ENCODE results near the genes REEP6 and ATP8B3.

DNA sequence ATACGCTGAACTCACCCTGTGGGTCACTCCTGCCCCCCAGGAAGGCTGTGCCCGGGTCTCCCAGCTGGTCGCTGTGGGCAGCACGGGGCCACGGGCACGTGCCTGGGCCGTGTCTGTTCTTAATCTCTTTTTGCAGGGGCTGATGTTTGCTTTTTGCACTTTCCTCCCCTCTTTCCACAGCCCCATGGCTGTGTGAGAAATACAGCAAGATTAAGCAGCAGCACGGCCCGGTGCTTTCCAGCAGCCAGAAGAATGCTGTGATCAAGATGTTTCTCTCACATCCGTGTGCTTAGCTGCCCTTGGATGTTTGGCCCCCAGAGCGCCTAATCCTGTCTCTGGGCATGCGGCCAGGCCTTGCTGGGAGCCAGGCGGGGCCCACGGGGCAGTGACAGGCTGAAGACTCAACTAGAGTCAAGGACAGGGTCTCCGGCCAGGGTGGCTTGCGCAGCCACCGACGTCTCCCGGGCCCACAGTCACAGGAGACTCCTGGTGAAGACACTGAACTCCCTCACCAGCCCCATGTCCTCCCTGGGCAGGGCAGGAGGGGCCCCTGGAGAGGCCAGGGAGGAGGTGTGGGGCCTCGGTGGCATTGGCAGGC lies 10.3 kb upstream of the NDUFS7 start:
- RRBS, result no CpG with 5 or more reads among the region's 20 CpGs

GRCh38 chr19:1387653-1388347 lies 4.1 kb downstream of the NDUFS7 start:
- RRBS, result 83% methylated on average over 3 of the region's 31 CpGs

- RRBS, result 89% methylated on average over 2 of the region's 4 CpGs
These were observed 13.8 kb upstream of the RPS15 start for GRCh38 chr19:1424465-1424631.

DNA sequence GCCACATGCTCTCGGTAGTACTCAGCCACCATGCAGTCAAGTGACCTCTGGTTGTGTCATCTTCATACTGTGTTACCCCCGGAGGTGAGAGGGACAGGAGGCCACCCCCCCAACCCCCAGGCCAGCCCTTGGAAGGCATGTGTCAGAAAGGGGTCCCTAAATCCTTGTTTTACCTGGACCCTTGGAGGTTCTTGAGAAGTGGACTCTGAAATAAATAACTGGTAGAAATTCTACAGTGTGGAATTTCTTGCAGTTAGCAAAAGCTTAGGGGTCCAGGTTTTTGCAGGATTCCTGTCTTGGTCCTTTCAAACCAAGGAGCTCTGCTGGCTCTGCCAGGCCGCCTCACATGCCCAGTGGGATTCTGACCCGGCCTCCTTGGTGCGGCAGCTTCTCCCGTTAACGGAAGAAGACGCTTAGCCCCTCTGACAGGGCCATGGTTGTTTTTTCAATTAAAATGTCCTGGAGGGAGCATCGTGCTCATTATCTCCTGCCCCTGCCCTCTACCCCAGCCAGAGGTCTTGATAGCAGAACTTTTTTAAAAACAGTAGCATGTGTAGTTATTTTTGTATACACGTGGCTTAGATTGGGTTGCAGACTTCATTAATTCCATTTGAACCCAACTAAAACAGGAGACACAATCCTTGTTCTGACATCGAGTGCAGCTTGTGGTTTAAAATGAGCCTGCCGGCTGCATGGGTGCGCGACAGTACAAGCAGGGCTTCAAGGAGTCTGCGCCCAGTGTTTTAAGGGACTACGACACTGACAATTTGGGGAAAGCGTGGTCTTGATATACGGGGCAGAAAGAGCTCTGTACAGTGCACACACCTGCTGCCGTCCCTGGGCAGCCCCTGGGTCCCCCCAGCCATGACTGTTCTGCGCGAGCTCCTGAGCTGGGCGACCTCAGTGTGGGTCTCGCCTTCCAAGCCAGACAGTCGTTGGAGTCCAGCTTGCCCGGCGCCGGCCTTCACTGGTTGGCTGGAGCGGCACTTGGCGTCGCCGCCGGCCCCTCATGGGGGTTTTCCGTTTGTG lies 11.4 kb upstream of the RPS15 start:
- RRBS, result 83% methylated on average over 1 of the region's 33 CpGs

DNA sequence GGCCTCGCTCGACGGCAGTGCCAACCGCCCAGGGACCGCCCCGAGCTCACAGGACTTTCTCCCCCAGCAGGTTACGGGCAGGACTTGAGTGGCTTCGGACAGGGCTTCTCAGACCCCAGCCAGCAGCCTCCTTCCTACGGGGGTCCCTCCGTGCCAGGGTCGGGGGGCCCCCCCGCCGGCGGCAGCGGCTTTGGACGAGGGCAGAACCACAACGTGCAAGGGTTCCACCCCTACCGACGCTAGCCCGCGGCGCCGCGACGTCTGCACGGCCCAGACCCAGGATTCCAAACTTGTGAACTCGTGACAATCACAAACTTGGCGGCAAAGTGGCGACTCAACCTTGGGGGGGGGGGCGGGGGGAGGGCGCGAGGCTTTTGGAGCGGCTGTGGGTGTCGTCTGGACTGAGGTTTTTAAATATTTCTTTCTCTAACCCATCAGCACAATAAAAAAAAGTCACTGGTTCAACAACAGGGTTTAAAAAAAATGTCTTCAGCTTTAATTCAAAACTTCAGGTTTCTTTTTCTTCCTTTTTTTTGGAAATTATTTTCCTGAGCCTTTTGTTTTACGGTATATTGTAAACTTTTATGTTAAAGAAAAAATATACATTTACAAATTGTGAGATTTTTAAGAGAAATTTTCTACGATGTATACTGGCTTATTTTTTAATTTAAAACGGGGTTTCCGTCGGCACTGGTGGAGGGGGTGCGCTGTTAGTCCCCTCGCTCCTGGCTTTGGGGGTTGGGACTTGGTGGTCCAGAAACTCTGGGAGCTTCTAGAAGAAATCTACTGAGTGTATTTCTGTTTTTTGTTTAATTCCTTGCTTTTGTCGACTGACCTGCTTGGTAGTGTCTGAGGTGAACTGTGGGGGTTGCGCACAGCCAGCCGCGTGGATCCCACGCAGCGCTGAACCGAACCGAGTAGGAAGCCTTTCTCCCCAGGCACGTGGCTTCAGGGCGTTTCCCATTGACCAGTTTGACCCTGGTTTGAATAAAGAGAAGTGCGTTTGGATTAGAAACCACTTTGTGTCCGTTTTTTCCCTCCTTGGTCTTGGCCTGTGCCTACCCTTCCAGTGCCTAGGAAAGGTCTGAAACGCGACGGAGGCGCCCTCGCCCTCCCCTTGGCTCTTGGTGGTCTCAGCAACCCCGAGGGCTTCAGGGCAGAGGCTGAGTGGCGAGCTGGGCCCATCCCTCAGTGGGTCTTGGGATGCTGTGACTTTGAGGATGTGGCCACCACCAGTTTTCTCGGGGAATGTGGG lies 3.1 kb upstream of the RPS15 start:
- RRBS, result no CpG with 5 or more reads among the region's 61 CpGs

DNA sequence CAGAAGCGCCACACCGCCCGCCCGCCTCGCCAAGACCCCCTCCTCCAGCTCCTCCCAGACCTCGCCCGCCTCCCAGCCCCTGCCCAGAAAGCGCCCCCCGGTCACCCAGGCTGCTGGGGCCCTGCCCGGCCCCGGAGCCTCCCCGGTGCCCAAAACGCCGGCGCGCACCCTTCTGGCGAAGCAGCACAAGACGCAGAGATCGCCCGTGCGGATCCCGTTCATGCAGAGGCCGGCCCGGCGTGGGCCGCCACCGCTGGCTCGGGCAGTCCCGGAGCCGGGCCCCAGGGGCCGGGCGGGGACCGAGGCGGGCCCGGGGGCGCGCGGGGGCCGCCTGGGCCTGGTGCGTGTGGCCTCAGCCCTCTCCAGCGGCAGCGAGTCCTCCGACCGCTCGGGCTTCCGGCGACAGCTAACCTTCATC lies 10.1 kb downstream of the C19orf25 start:
- RRBS, result 9% methylated on average over 17 of the region's 47 CpGs

- RRBS, result 38% methylated on average over 37 of the region's 107 CpGs
These were observed at the start of gene REEP6 for GRCh38 chr19:1490888-1492093. REEP6 (plus strand) TSS chr19:1491181.

GRCh38 chr19:1554620-1555563 lies 13.2 kb downstream of the MEX3D start:
- RRBS, result 92% methylated on average over 5 of the region's 48 CpGs

DNA sequence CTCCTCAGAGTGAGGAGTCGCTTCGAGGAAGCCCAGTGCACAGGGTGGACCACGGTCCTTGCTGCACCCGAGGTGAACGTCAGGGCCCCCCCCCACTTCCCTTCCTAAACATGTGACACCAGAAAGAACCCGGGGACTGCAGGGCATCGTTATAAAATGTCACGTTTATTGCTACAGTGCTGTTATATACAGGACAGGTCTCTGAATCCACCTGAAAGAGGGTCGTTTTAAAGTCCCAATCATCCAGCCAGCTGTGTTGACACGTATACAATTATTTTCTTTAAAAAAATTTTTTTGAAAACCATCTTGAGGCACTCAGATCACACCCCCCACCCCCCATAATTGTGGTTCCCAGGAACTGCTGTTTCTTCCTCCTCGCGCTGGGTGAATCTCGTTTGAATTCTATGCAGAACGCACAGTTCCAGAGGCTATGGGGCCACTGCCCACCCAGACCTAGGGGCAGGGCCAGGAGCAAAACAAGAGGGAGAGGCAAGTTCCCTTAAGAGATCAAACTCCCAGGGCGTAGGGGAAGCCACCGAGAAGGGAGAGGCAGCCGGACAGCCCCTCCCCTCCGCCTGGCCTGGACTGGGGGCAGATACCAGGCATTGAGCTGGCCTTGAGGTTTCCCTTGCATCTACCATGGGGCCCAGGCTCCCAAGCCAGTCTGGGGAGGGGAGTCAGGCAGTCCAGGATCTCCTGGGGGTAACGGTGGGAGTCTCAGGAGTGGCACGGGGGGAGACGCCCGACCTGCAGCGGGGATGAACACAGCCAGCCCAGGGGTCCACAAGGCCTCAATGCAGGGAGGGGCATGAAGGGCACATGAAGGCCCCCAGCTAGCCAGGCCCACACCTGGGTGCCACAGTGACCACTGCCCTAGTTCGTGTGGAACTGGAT lies 4.1 kb upstream of the UQCR11 start:
- RRBS, result no CpG with 5 or more reads among the region's 24 CpGs

DNA sequence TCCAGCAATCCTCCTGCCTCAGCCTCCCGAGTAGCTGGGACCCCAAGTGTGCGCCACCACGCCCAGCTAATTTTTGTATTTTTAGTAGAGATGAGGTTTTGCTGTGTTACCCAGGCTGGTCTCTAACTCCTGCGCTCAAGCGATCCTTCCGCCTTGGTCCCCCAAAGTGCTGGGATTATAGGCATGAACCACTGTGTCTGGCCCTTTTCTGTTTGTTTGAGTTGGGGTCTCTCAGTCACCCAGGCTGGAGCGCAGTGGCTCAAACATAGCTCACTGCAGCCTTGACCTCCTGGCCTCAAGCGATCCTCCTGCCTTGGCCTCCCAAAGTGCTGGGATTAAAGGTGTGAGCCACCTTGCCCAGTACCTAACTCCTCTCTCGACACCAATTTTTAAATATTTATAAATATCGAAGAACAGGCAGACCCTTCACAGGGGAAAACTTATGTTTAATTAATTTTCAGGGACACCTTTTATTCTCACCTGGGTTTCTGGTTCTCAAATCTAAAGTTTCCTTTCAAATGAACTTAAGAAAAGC lies 9.0 kb downstream of the TCF3 start:
- RRBS, result no CpG with 5 or more reads among the region's 10 CpGs

DNA sequence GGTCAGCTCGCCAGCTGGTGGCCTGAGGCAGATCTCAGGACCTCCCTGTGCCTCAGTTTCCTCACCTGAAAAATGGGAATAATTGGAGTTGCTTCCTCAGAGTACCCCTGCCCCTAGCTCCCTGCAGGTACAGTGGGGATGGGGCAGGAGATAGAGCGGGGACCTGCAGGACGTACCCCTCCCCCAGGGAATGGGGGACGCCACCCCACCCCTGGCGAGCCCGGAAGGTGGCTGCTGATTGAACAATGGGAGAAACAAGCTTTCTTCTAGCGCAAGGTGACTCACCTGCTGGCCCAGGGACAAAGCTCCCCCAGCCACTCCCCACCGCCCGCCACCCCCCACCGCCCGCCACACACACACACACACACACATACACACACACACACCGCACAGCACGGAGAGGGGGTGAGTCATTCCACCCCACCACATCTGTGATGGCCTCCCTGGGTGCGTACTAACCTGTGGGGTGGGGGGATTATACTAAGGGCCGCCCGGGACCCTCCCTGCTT lies 6.2 kb upstream of the ONECUT3 start:
- RRBS, result no CpG with 5 or more reads among the region's 16 CpGs

GRCh38 chr19:1811943-1813186 lies at the start of gene ATP8B3:
ATP8B3 (minus strand) TSS chr19:1812276.
- RRBS, result 3% methylated on average over 31 of the region's 95 CpGs

GRCh38 chr19:1856237-1856504 lies 7.2 kb downstream of the KLF16 start:
- RRBS, result no CpG with 5 or more reads among the region's 4 CpGs

DNA sequence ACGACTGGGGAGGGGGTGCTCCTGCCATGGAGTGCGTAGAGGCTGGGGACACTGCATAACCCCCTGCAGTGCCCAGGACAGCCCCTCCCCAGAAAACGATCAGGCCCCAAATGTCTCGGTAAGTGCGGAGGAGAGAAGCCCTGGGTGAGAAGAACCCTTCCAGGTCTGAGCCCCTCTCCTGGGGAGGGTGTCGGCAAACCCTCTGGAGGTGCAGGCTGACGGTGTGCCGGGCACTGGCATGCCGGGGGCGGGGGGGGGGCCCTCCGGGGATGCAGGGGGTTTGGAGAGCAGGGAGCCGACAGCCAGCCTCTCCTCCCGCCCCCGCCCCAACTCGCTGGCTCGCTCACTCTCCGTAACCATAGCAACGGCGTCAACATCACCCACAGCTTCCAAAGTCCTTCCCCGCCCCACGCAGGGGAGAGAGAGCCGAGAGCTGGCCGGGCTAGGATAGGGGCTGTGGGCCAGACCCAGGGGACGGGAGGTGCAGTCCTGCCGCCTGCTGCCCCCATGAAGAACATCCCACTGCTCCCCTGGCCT lies 3.4 kb downstream of the KLF16 start:
- RRBS, result no CpG with 5 or more reads among the region's 25 CpGs

DNA sequence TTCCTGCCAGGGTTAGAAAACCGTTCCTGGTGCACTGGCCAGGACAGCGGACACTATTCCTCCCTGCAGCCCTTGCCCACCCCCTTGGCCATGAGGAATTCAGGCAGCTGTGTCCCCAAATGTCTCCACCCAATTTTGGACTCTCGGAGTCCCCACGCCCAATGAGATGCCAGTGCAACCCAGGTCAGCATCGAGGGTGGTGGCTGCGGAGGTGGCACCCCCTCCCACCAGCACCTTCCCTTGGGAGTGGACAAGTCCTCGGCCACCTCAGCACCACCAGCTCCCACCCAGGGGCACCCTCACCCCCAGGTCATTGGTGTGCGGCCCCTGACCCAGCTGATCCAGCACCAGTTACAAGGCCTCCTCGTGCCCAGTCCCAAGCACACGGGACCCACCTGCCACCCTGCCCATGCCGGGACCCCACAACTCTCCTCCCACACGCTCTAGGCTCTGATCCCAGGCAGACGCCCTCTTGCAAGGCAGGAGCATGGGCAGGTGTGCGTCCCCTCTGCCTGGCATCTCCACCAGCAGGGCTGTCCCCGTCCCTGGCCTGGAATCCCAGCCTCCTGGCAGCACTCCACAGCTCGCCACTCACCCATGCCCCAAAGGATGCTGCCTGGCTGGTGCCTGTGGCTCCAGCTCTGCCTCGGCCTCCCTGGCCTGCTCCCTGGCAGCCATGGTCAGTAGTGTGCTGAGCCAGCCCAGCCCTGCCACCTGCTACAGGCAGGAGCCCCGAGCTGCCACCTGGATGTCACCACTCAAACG lies 7.0 kb downstream of the ABHD17A start:
- RRBS, result no CpG with 5 or more reads among the region's 19 CpGs

DNA sequence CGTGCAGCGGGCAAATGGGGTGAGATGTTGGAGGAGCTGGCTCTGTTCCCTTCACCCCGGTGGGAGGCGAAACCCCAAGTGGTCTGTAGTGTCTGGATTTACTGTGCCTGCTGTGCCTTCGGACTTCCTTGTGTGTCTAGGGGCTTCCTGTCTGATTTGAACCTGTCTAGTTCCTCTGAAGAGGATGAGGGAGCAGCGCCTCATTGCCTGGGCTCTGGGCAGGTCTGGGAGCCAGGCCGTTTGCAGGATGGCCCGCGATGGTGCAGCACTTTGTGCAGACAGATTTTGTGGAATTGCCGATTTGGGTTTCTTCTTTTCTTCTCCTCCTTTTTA lies 2.1 kb downstream of the CSNK1G2 start:
- RRBS, result no CpG with 5 or more reads among the region's 10 CpGs

DNA sequence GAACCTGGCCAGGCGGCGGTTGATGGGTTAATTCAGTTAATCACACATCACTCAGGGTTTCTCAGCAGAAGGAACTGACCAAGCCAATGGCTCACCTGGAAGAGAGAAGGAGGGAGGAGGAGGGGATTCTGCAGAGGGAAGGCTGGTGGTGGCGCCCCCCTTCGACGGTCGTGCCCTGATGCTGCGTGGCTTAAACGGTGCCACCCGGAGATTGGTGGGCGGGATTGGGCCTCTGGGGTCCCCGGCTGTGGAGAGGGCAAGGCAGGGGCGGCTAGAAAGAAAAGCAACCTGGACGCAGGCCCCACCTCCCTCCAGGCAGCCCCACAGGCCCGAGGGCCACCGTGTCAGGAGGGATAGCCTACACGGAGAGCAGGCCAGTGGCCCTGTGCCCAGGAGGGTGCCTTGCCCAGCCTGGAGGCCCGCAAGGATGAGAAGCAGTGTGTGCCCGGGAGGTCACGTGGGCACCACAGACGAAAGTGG lies 15.9 kb downstream of the CSNK1G2 start:
- RRBS, result 93% methylated on average over 5 of the region's 20 CpGs

DNA sequence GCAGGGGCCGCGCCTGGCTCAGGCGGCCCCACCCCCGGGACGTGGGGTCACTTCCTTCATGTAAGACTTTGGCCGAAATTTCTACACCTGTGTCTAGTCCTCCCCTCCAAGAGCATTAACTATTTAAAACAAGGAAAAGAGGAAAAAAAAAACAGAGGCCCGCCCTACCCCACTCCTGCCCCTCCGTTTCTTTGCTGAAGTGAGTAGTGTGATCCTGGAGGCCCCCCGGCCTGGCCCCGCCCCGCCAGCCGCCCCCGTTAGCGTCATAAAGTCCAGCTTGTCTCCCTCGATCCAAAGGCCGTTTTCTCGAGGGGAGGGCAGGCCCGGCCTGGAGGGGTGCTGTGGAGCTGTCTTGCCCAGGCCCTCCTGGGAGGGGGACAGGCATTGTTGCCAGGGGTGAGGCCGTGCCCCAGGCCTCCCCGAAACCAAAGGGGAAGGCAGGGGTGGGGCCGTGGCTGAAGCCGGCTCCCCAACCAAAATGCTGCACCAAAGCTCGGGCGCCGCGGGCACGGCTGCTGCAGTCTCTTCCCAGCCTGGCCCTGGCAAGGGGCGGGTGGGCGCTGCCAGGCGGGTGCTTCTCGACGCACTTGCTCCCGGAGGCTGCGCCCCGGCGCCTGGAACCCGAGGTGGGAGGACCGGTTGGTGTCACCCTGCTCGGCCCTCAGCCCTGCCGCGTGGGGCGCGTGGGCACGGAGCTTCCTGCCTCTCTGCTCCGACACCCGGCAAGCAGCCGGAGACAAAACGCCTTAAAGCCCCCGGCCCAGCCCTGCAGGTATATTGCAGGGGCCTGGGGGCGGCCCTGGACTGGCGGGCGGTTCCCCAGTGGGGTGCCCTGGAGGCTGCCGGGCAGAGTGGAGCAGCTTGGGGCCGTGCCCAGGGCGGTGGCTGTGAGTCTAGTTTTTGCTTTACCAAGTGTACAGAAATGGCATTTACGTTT lies 34.9 kb downstream of the BTBD2 start:
- RRBS, result 100% methylated on average over 5 of the region's 56 CpGs

- RRBS, result no CpG with 5 or more reads among the region's 21 CpGs
These were observed 11.5 kb downstream of the MKNK2 start for GRCh38 chr19:2039418-2039975.

GRCh38 chr19:2041049-2041667 lies 9.9 kb downstream of the MKNK2 start:
- RRBS, result 83% methylated on average over 5 of the region's 16 CpGs

All from Jurkat, Clone E6-1 (cell line).